ENCODE results near the genes OR4S1, OR4A47, OR5M9, OR9G1 and LRRC55.

DNA sequence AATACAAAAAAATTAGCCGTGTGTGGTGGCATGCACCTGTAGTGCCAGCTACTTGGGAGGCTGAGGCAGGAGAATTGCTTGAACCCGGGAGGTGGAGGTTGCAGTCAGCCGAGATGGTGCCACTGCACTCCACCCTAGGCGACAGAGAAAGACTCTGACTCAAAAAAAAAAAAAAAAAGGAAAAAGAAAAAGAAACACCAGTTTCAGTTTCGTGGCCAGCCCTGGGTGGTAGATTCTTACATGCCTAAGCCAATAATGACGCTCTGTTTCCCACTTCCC, 30.1 kb upstream of the PTPRJ start:
- PRO-cap: no peak

GRCh38 chr11:47990321-47990669, 9.9 kb downstream of the PTPRJ start:
- PRO-cap: no peak

GRCh38 chr11:48017082-48017534, 36.7 kb downstream of the PTPRJ start:
- PRO-cap: no peak

- PRO-cap: no peak
Measured at GRCh38 chr11:48044016-48045023, 64.0 kb downstream of the PTPRJ start.

DNA sequence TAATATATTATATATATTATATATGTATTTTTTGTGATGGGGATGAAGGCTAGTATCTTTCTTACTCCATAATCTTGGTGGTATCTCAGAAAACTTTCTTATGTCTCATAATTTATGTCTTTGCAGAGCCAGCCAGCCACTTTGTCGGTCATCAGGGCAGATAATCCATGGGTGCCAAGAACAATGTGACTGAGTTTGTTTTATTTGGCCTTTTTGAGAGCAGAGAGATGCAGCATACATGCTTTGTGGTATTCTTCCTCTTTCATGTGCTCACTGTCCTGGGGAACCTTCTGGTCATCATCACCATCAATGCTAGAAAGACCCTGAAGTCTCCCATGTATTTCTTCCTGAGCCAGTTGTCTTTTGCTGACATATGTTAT, at the start of gene OR4S1:
Gene OR4S1, plus strand, starts transcription at position 168 of the 380 bp plus-strand sequence.
- PRO-cap: no peak

DNA sequence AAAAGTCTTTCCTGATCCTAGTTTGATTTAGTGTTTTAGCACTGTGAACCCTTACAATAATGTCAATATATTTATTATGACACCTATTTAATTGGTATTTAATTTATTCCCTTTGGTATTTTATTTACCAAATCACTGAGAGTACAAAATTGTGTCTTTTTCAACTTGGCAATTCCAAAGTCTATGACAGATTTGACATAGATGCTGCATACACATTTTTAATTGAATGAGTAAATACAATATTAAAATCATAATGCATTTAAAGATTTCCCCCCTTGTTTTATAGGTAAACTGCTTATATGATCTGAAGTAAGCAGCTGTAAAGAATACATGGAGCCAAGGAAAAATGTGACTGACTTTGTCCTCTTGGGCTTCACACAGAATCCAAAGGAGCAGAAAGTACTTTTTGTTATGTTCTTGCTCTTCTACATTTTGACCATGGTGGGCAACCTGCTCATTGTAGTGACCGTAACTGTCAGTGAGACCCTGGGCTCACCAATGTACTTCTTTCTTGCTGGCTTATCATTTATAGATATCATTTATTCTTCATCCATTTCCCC, at the start of gene OR4A47:
Gene OR4A47, plus strand, starts transcription at position 331 of the 560 bp plus-strand sequence.
- PRO-cap: no peak

- PRO-cap: no peak
Measured at GRCh38 chr11:56463307-56463642, at the start of gene OR5M9. Gene OR5M9 (minus strand): TSS chr11:56463401.

GRCh38 chr11:56698678-56699328, at the start of gene OR9G1:
Gene OR9G1 (plus strand): TSS chr11:56699095.
- PRO-cap: no peak

DNA sequence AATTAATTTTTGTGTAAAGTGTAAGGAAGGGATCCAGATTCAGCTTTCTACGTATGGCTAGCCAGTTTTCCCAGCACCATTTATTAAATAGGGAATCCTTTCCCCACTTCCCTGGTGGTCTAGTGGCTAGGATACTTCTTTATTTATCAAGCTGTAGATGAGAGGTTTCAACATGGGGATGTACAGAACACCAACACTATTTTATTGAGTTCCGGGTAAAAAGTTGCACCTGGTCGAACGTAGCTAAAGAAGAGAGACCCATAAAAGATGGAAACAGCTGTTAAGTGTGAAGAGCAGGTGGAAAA, 41.5 kb upstream of the OR9G4 start:
- PRO-cap: unidirectional peak, plus-strand start at position 106 of the sequence

GRCh38 chr11:56883312-56883829, 105.3 kb upstream of the OR5AK2 start:
- PRO-cap: no peak

DNA sequence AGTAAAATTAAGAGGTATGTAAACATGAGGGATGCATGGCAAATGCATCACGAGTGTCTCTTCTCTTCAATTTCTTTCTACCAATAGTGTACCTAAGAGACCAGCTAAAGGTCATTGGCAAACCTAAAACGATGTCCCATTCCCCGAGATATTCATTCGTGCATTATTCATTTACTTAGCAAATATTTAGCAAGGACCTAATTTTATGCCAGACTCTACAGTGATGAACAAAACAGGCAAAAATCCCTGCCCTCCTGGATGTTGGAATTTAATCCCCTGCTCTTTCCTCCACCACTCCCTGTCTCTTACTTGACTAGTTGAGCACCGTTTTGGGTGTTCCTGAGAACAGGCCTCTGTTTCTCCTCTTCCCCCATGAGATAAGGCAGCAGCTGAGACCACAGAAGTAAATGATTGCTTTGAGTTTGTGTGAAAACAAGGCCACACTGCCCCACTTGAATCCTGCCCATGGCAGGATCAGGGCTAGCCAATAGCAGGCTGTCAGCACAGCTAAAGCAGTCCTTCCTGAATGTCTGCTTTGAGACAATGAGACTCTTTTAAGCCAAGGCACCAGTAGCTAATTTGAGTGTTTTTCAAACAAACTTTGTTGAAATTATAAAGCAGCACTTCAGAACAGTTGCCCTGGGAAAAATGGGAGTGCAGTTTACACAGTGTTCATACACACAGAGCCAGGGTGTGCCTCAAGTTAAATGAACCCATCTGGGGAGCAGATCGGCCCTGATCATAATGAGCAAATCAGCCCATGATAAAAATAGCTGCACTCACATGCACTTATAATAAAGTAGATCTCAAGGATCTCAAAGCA, 103.7 kb upstream of the OR5AK2 start:
- PRO-cap: no peak

- PRO-cap: no peak
Measured at GRCh38 chr11:57181637-57182104, at the start of gene LRRC55. Gene LRRC55 (plus strand): TSS chr11:57181953.

DNA sequence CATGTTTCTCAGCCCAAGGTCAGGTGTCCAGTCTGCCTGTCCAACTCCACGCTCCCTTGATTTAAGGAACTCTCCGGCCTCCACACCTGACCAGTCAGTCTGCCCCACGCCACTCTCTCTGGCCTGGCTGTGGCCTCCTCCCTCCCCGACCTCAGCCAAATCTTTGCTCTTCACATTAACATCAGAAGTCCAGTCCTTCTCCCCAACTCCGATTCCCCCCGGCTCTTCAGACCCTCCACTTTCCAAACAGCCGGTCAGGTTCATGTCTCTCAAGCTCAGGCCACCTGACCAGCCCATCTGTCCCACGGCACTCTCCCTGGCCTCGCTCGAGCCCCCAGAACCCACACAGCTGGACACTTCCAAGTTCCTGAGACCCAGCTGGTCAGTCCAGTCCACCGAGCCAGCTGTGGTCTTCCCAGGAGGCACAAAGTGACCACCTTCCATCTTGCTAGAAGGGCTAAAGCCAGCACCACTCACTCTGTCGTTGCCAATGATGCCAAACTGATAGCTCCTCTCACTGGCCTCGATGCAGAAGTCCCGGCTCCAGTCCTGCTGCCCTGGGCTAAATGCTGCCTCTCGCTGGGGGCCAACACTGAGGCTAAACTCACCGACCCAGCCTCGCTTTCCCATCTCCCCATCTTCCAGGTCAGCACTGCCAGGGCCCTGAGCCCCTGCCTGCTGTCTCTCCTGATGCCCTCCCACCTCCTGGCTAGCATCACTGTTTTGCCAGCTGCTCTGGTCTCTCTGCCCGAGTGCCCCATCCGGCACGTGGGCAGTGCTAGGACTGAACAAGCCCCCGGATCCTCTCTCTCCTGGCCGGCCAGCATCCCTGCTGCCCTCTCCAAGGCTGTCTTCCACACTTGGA, 15.7 kb downstream of the TNKS1BP1 start:
- PRO-cap: no peak

GRCh38 chr11:57311614-57312077, 13.1 kb downstream of the TNKS1BP1 start:
- PRO-cap: bidirectional peak, plus-strand start at chr11:57311744, minus-strand start at chr11:57311465; unidirectional peak, minus-strand start at chr11:57311882

DNA sequence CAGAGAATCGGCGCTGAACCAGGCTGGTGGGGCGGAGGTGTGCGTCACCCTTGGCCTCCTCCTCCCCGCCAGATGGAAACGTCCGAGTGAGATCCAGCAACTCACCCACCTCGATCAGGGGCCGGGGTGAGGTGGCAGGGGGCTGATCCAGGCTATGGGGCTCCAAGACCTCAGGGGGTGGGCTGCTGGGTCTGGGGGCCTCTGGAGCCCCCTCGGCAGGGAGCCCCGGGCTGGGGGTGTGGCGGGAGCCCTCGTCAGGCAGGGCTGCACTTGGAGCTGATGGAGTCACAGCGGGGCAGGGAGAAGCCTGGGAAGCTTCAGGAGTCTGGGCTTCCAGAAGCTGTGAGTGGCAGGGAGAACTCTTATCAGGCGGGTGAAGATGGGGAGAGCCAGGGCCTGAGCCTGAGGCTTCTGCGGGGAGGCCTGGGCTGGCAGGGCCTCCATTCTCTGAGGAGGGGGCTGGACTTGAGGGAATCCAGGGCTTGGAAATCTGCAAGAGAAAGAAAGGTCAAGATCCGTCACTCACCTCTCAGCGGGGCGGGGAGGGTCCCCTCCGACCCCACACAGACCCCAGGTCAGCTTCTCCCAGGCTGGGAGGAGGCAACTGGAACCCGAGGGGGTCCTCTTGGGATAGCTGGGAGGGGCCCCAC, 11.2 kb downstream of the TNKS1BP1 start:
- PRO-cap: no peak

- PRO-cap: no peak
Measured at GRCh38 chr11:57315673-57316528, 8.9 kb downstream of the TNKS1BP1 start.

DNA sequence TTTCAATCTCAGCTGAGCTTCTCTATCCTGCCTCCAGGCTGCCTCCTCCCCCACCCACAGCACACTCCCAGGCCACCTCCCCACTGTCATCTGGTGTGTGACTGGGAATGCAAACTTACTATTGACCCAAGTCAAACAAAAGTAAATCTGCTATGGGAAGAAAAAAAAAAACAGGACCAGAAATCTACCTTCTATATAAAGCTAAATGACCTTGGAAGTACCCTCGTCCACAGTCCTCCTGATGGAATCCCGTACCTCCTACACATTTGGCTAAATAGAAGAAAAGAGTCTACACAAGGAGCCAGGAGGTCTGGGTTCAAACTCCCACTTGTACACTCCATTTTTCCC, 3.6 kb downstream of the TNKS1BP1 start:
- PRO-cap: no peak

GRCh38 chr11:57475734-57476074, 15.4 kb downstream of the RTN4RL2 start:
- PRO-cap: no peak

DNA sequence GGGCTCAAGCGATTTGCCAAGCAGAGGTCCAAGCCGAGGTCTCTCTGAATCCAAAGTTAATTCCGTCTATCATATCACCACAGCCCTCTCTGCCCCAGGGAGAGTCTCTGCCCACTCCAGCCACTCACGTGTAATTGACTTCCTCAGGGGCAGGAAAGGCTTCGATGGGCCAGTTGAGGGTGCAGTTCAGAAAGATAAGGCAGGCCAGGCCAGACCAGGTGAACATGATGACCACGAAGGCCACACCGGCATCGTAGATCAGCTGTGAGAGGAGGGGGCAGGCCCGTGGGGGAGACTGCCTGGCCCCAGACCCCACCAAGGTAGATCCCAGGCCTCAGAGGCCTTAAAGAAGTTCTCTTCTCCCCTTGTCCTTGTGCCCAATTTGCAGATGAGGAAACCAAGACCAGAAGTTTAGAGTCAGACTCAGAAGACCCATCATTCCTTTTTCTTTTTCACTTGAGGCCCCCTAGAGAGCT, 19.6 kb downstream of the SLC43A1 start:
- PRO-cap: no peak

GRCh38 chr11:57514046-57515117, 1.1 kb downstream of the SLC43A1 start:
- PRO-cap: bidirectional peak, plus-strand start at chr11:57514977, minus-strand start at chr11:57514833